Hair follicle dermal papilla cell (primary cell): ENCODE results near the genes RRAGC and BMP8A.

- CAGE, long polyA plus RNA = no peak
These were observed 896 bp upstream of the FHL3 start for GRCh38 chr1:38006183-38006637.

DNA sequence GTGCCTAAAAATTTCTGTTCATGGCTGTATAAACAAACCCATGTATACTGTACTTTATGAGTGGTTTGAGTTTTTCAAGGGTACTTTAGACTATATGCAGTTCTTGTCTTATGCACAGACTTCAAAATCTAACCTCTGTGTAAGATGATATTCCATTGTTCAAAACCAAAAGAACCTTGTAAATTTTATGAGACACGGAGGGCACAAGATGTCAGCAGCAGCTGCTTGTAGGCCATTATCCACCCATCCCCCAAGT, 107.0 kb upstream of the POU3F1 start:
- CAGE, long polyA plus RNA = no peak

GRCh38 chr1:38425322-38425755, 378.7 kb upstream of the POU3F1 start:
- CAGE, long polyA plus RNA = no peak

DNA sequence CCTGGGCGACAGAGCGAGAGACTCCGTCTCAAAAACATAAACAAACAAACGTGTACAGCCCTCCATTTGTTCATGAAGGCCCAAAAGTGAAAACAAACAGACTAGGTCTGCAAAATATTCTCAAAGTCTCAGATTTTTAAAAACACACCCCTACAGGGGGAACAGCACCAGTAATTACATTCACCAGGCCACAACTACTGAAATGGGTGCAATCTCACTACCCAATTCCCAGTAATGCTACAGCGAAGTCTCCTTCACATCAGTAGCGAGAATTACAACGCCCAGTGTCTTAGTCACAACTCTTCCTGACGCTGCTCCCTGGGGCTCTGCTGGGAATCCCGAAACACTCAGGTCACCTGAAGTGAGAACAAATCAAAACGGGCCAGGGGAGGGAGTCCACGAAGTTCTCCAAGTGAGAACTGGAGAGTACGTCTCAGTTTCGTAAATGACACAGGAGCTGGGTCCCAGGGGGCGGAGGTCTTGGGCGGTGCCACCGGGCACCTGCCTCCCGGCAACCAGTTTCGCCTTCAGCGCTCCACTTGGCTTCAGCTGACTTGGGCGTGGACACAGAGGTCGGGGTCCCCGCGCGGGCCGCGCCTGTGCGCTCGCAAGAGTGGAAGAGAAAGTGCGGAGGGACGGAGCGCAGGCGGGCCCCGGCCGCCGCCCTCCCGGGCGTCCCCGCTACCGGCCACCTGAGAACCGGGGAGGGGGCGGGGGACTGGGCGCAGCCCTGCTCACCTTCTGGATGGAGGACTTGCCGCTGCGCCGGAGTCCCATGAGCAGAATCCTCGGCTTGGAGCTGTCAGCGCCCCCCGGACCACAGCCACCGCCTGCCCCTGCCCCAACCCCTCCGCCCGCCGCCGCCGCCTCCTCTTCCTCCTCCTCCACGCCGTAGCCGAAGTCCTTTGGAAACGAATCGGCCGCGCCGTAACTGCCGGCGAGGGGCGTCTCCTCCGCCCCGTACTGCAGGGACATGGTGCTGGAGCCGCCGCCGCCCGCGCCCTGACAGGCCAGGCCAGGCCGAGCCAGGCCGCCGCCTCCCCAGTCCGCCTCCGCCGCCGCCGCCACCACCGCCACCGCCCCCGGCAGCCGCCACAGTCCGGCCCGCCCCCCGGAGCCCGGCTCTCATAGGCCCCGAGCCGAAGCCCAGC, at the start of gene RRAGC:
Gene RRAGC (minus strand): TSS at position 1,101 of the 1,151 bp plus-strand sequence.
- CAGE, long polyA plus RNA = no peak

GRCh38 chr1:38929090-38929755, 12.4 kb downstream of the RHBDL2 start:
- CAGE, long polyA plus RNA = no peak

DNA sequence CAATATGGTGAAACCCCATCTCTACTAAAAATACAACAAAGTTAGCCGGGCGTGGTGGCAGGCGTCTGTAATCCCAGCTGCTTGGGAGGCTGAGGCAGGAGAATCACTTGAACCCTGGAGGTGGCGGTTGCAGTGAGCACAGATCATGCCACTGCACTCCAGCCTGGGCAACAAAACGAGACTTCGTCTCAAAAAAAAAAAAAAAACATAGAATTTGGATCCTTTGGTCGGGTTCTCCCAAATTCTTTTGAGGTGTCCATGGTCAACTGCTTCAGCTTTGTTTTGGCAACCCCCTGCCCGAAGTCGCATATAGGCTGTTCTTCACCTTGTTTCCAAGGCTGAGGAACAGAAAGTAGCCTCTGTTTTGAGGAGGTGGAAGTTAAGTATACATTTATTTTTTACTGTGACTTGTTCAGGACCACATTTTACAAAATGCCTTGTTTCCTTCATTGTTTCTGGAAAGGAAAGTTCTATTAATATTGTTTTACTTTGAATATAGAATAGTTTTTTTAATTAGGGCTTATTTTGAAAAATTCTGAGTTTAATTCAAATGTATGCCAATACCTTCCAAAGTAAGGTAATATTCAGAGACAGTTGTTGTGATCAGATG, 14.1 kb downstream of the AKIRIN1 start:
- CAGE, long polyA plus RNA = no peak

DNA sequence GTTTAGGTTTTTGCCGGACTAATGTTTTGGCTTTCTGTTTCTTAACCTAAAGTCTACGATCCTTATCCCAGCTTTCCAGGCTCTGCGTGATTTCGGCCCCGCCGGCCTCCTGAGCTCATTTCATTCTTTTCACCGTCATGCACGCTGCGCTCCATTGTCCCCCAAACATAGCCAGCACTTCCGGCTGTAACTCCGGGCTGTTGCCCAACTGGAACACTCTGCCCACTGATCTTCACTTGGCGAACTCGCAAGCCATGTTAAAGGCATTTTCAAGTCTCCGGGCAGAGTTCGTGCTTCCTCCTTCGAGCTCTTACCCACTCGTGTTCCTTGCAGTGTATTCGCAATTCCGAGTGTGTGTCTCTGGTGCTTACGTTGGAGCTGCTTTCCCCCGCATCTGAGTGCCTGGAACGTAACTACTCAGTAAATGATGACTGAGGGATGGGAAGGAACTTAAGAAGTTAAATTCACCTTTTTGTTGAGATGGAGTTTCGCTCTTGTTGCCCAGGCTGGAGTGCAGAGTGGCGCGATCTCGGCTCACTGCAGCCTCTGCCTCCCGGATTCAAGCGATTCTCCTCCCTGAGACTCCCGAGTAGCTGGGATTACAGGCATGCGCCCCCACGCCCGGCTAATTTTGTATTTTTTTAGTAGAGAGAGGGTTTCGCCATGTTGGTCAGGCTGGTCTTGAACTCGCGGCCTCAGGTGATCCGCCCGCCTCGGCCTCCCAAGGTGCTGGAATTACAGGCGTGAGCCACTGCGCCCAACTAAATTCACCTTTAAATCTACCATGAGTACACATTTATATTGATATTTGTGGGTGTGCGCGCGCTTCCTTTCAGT, 677 bp downstream of the NDUFS5 start:
- CAGE, long polyA plus RNA = no peak

GRCh38 chr1:39047073-39047700, 21.0 kb downstream of the NDUFS5 start:
- CAGE, long polyA plus RNA = no peak

- CAGE, long polyA plus RNA = no peak
These were observed 63.9 kb downstream of the NDUFS5 start for GRCh38 chr1:39089913-39090582.

DNA sequence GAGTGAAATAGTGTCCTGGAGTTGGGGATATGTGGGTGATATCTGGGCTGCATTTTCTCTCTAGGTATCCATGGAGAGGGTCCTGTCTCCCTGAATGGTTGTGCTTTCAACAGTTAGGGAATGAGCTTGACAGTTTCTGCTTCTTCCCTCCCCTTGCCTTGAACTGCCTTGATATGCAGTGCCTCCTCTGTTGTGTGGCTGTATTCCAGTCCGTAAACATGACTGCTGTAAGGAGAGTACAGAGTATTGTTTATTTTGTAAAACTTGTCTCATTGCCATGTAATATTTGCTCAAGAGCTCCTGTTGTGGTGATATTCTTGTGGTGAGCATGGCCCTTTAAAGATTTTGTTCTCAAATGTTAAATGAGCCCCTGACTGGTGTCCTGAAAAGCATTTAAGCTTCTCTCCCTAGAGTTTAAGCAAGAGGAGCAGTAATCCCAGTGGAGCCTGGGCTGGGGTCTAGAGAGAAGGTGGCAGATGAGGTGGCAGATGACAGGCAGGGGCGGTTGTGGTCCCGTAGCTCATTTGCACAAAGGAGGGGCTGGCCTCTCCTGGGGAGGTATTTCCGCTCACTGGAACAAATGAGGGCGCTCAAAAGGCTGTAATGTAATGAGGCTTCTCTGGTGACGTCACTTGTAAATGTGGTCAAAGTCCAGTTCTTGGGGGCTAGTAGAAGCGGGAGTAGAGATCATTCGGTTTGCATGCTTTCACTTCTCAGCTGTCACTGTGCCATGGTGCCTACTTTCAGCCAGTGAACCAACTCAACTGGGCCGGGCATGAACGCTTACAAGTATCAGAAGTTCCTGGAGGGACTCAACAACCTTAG, 46.1 kb upstream of the MACF1 start:
- CAGE, long polyA plus RNA = no peak

DNA sequence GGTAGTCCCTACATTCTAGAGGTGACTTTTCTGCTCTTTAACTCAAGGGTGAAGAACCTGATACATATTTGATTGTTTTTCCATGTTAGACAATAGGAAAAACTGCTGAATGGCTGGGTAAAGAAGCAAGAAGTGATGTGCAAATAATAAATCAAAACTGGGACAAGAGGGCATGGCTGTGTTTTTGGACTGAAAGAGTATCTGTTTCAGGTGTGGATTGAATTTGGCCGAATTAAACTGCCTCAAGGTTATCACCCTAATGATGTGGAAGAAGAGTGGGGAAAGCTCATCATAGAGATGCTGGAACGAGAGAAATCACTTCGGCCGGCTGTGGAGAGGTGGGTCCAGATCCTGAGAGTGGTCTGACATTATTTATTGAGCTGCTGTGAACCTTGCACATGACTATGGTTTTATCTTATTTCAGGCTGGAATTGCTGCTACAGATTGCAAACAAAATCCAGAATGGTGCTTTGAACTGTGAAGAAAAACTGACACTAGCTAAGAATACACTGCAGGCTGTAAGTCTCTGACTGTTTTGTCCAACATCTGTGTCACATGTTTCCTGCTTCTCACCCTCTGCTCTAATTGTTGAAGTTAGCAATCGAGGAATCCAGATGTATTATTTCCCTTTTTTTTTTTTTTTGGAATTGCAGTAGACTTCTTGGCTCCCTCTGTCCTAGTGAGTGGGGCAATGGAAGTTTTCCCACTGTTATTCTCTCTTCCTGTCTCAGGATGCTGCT, 80.5 kb downstream of the MACF1 start:
- CAGE, long polyA plus RNA = no peak

DNA sequence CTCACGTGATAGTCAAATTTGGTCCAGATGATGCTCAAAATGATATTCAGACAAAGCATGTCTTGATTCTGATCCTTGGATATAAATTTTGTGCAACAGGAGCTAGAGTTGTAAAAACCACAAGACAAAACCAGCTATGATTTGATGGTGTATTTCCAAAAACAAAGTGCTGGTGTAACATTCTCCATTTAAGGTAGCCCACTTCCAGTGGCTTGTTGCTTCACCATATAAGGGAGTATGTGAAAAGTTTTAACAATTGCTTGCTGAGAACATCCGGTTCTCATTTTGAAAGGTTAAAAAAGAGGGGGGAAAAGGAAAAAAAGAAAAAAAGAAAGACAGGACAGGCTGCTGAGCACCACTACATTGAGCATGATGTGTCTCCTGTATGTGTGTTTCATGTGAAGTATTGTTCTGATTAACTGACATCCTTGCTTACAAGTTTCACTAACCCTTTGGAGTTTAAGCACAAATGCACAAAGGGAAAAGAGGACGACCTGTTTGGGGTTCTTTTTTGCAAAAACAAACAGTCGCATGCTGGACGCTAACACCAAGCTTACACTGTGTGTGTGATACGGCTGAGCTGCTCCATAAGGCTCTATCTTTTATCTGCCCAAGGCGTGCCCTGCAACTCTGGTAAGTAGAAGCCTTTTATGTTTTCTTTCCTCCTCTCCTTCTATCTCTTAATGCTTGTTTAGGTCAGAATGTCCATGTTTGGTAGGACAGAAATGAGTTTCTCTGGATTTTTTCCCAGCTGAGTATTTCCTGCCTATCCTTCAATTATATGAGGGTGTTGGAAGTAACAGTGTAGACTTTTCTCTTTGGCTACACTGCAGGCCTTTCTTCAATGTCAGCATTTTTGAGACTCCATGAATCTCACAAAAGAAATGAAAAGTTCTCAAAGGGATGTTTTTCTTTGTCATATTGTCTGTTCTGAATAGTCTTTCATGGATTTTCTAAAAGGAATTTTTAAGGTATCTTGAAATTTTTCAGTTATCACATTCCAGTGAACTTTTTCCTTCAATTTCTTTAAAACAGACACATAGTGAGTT, 123.9 kb downstream of the MACF1 start:
- CAGE, long polyA plus RNA = no peak

GRCh38 chr1:39378982-39379599, 112.3 kb upstream of the BMP8A start:
- CAGE, long polyA plus RNA = no peak

DNA sequence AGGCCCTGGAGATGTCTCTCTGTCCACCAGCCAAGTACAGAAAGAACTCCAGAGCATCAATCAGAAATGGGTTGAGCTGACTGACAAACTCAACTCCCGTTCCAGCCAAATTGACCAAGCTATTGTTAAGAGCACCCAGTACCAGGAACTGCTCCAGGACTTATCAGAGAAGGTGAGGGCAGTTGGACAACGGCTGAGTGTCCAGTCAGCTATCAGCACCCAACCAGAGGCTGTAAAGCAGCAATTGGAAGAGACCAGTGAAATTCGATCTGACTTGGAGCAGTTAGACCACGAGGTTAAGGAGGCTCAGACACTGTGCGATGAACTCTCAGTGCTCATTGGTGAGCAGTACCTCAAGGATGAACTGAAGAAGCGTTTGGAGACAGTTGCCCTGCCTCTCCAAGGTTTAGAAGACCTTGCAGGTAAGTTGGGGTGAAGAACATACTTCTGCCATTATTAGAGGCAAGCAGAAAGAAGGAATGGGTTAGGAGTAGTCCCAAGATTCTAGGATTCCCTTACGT, 105.9 kb upstream of the BMP8A start:
- CAGE, long polyA plus RNA = no peak

GRCh38 chr1:39395357-39395923, 96.0 kb upstream of the BMP8A start:
- CAGE, long polyA plus RNA = no peak

DNA sequence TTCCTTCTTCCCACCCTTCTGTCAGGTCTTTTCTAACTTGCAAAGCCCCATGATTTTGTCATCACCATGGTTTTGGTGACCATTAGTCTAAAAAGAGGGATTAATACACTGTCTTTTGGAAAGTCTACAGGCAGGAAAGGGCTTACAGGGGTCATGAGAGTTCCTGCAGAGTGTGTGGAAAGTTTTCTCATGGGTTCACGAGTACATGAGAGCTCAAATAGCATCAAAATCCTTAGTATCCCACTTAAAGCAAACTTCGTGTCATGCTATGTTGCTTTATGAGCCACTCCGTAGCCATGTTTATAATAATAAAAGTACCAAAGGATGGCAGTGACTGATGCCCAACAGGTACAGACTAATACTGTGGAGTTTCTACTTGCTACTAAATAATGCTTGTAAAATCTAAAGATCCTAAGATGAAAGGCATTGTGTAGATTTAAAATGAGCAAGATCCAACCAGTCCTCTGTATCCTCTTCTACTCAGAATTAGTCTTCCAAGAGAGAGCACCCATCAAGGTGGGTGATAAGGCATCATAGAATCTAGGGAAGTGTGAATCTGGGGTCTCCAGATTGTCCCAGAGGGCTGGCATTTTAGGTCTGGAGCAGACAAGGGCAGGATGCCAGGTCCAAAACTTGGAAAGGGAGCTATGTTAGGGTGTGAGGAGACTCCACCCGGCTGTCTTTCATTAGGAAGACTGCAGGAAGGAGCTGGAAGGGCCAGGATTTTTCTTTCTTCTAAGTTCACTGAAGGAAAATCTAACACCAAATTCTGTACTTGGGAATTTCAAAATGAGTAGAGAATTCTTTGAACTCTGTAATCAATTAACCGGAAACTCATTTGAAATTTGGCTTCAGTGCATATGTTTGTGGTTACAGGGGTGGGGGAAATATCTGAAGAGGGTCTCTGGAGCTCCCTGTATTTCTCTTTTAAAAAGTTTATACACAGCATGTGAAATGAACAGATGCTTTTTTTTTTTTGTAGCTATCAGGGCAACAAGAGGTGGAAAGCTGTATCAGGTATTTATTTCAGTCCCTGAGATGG, 86.2 kb upstream of the BMP8A start:
- CAGE, long polyA plus RNA = no peak

DNA sequence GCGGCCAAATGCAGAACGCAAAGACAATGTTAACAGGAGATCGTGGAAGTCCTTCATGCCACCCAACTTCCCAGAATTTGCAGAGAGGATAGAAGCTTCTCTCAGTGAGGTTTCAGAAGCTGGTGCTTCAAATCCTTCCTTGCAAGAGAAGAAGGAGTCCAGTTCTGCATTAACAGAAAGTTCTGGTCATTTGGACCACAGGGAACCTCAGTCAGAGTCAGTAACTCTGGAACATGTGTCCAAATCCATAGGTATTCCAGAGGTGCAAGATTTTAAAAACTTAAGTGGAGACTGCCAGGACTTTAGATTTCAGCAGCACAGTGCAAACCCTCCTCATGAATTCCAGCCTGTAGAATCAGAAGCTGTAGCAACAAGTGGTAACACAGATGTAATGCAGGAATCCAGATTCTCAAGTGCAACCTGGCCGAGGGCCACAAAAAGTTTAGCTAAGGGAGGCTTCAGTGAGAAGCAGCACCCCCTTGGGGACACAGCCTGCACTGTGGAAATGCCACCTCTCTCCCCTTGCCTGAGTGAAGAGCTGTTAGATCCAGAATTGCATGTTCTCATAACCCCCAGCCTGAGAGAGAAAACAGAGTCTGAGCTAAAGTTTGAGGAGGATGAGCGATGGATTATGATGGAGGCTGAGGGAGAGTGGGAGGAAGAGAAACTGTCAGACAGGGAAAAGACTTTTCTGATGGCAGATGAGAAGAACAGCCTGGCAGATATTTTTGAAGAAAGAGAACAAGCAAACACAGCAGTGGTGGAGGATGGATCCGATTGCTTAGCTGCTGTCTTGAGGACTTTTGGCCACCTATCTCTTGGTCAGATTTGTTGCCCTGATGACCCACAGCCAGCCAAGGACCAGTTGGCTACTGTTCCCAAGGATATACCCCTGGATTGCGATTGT, 80.6 kb upstream of the BMP8A start:
- CAGE, long polyA plus RNA = no peak

DNA sequence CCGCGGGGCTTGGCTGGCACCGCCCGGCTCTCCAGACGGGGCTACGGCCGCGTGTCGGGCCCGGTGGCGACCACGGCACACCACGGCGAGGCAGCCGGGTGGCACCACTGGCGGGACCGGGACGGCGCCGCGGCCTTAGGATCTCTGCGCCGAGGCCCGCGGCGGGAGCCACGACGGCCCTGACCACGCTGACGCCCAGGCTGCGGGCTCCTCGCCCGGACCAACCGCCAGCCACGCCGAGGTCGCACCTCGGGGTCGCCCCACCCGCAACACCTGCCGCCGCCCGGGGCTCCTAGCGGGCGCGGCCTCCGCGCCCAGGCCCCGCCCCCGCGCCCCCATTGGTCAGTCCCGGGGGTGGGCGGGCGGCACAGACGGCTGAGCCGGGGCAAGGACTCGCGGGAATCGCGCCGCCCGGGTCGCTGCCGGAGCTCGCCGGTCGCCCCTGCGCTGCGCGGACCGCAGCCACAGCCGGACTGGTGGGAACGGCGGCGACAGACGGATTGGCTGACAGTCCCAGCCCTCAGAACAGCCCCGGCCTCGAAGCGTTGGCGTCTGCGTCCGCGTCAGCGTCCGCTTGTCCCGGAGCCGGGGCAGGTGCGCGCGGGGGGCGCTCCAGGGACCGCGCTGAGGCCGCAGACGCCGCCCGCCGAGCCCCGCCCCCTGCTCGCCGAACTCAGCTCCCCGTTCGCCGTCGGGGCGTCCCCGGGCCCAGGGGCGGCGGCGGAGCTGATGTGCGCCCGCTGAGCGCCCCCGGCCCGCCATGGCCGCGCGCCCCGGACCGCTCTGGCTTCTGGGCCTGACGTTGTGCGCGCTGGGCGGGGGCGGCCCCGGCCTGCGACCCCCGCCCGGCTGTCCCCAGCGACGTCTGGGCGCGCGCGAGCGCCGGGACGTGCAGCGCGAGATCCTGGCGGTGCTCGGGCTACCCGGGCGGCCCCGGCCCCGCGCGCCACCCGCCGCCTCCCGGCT, at the start of gene BMP8A:
Gene BMP8A (plus strand): TSS at position 405 of the 966 bp plus-strand sequence.
- CAGE, long polyA plus RNA = no peak

- CAGE, long polyA plus RNA = no peak
These were observed 17.4 kb downstream of the BMP8A start for GRCh38 chr1:39508905-39509249.

- CAGE, long polyA plus RNA = no peak
These were observed 12.4 kb downstream of the PABPC4 start for GRCh38 chr1:39563956-39564872.